CMK (cell line): ENCODE data around the genes EEF1AKMT3 and AVIL.

- RRBS: 2% methylated on average over 7 of the region's 63 CpGs
These were observed at the start of gene EEF1AKMT3 for GRCh38 chr12:57772354-57773176. Gene EEF1AKMT3, plus strand, starts transcription at chr12:57772614.

- RRBS: no CpG with 5 or more reads among the region's 8 CpGs
These were observed 14.1 kb downstream of the TSFM start for GRCh38 chr12:57796532-57797141.

- RRBS: no CpG with 5 or more reads among the region's 9 CpGs
These were observed at the start of gene AVIL for GRCh38 chr12:57818176-57819339. Gene AVIL, minus strand, starts transcription at chr12:57818734.

DNA sequence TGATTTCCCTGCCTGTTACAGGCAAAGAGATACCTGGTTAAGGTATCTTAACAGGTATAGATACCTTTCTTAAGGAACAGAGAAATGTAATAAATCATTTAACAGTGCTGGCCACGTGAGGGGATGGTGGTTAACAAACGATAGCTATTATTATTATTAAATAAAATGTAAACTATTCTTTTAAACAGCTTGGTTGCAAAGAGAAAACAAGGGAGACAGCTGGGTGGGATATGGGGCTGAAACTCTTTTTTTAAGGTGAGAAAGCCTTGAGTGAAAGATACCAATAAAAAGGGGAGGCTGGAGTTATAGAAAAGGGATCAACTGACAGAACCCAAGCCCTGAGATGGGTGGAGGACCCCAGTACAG lies 7.4 kb upstream of the AVIL start:
- RRBS: no CpG with 5 or more reads among the region's 2 CpGs

DNA sequence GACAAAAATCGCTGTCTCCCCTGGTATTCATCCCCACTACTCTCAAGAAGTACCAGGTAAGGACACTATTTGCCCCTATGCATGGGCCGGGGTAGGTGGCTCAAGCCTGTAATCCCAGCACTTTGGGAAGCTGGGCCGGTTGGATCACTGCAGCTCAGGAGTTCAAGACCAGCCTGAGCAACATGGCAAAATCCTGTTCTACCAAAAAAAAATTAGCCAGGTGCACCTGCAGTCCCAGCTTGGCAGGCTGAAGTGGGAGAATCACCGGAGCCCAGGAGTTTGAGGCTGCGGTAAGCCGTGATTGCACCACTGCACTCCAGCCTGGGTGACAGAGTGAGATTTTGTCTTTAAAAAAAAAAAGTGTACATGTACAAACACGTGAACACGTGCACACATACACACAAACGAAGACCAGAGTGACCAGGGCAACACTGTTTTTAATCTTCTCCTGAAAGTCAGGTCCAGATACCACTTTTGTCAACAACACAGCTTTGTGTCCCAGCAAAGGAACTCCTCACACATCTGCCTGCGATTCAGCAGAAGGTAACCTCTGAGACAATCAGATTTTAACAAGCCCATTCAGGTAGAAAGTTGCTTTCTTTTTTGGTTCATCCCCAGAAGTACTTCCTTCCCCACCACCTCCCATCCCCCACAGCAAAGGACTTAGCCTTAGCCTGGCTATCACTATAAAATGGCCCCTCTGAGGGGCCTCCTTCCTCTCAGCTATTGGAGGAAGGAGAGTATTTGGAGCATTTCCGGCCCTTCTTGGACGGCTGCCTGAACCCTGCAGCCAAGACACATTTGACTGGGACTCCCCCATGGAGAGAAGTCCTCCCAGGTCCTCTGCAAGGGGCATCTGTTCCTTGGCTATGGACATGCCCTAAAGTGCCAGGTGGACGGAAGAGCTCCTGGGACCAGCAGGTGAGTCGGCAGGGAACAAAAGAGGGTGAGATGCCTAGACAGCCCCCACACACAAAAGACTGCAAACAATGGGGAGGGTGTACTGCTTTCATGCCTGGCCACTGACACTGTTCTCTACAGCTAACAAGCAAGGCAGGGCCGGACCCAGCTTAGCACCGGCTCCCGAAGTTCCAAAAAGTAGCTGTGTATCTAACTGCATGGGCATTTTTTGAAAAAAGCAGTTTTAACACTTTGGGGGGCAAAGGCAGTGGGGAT lies 9.8 kb downstream of the CTDSP2 start:
- RRBS: no CpG with 5 or more reads among the region's 17 CpGs

DNA sequence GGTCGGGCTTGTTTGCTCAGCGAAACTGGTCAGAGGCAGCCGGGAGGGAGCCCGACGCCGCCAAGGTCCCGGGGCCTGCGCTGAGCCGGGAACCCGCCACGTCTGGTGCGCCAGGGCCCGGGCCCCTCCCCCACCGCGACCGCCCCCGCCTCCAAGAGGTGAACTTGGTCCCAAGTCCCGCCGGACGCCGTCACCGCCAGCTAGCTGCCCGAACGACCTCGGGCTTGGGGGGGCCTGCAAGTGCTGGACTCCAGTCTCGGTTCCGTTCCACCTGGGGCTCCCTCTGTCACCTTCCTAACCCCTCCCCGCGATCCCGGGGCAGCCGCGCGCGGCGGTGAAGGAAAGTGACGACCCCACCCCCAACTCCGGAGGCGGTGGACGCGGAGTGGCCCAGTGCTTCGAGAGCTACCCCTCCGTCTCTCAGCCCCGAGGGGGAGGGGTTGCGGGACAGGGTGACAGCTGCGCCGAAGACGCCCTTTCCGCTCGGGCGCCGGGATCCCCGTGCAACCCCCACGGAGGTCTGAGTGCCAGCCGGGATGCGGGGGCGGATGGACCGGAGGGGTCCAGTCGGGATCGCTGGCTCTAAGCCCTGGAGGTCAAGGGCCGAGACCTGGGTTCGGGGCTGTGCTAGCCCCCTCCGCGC lies 719 bp downstream of the CTDSP2 start:
- RRBS: 1% methylated on average over 24 of the region's 63 CpGs

- RRBS: 1% methylated on average over 4 of the region's 18 CpGs
These were observed 526 bp upstream of the CTDSP2 start for GRCh38 chr12:57847103-57847407.

DNA sequence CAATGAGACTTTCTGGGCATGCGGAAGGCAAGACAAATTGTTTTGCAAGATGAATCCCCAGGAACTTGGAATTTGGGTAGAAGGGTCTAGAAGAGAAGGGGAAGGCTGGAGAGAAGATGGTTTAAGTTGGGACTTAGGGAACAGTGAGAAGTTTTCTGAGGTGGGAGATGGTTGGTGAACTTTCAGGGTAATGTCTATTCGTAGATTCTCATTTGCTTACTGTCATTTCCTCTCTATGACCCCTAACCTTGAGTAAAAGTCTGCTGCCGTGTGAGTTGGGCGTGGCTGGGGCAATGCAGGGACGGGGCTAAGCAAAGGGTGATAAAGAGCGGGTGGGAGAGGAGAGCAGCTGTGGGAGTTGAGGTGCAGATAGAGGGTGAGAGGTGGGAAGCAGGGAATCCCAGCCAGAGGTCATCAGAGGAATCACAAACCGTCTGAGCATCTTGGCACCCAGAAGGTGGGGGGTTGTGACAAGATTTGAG lies 45.6 kb upstream of the CTDSP2 start:
- RRBS: no CpG with 5 or more reads among the region's 7 CpGs

DNA sequence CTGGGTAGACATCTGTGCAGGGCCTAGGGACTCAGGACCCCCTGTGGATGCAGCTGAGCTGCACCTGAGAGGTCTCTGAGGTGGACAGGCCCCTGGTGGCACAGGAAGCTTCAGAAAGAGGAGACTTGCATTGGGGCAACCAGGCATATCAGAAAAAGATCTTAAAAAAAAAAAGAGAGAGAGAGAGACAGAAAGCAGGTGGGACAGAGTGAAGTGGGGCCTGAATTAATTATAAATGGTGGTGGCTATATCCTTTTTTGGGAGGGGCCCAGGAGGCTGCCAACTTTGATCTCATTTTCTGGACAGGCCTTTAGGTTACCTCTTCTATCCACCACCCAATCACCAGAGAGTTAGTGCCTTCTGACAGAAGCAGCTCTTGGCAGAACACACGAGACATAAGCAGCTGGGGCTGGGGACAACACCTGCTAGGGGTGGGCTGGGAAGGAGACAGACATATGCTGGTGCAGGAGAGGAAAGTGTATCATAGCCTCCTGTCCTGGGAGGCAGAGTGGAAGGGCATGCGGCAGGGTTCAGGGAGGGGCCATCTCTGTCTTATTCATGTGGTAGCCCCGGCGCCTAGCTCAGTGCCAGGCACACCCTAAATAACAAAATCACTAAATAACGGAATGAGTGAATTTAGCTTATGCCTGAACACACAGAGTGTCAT lies 46.6 kb upstream of the ATP23 start:
- RRBS: no CpG with 5 or more reads among the region's 5 CpGs

- RRBS: no CpG with 5 or more reads among the region's 6 CpGs
These were observed 43.0 kb upstream of the ATP23 start for GRCh38 chr12:57898163-57898915.

DNA sequence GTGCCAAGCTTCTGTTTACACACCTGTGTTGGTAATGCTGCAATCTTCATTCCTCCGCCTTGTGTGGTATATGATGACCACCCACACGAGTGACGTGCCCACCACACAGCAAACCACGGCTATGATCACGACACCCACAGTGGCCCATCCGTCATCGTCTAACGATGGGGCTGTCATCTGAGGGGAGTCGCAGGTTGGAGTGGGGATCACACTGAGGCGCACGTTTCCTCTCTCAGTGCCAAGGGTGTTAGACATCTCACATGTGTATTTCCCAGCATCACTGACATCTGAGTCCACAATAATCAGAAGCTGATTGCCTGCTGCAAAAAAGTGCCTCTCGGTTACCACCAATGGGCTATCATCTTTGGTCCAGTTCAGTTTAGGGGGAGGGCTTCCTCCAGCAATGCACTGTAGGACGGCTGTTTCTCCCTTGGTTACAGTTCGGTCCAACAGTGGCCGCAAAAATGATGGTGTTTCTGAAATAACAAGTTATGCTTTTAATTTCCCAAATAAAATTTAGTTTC lies 42.9 kb downstream of the LRIG3 start:
- RRBS: no CpG with 5 or more reads among the region's 15 CpGs

- RRBS: no CpG with 5 or more reads among the region's 6 CpGs
These were observed 4.8 kb downstream of the LRIG3 start for GRCh38 chr12:58915286-58916168.

- RRBS: no CpG with 5 or more reads among the region's 11 CpGs
These were observed 212 bp upstream of the SLC16A7 start for GRCh38 chr12:59595667-59595966.

DNA sequence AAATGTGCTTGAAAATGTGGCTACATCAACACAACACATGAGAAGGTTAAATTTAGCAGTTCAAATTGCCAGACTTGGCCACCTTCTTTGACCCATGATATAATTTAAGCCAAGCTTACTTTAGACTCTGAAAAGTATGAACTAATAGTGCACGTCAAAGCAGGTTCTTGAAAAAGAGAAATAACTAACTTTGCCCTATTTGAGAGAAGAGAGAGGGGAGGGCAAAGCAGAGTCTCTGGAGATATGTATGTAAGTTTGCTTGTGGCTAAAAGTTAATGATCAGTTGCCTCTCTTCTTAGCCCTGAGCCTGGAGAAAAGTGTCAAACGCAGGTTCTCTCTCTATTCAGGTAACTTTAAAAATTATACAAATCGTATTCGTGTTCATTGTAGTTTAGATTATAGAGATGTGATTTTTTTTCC lies 68.8 kb downstream of the SLC16A7 start:
- RRBS: no CpG with 5 or more reads among the region's 4 CpGs

GRCh38 chr12:59717079-59717520 lies 121.3 kb downstream of the SLC16A7 start:
- RRBS: no CpG with 5 or more reads among the region's 2 CpGs

DNA sequence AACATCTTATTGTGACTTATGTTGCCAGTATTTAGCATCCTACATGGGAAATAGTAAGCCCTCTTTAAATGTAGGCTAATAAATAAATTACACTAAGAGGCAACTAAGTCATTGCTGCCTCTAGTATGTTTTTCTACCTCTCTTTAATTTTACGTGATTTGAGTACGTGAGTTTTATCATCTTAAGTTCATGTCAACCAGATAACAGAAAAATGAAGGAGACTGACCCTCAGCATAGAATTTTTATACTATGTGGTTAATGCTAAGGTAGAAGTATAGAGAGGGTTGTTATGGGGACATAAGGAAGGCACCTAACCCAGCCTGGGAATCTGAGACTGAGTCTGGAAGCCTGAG lies 21.3 kb downstream of the MON2 start:
- RRBS: no CpG with 5 or more reads among the region's 2 CpGs

DNA sequence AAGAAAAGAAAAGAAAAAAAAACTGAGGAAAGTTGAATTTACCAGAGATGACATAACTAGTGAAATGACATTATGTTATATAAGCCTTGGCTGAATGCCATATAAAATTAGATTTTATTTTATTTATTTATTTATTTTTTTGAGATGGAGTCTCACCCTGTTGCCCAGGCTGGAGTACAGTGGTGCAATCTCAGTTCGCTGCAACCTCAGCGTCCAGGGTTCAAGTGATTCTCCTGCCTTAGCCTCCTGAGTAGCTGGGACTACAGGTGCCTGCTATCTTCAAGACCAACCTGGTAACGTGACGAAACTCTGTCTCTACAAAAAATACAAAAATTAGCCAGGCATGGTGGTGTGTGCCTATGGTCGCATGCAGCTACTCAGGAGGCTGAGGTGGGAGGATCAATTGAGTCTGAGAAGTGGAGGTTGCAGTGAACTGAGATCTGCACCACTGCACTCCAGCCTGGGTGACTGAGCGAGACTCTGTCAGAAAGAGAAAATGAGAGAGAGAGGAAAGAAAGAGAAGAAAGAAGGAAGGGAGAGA lies 29.1 kb downstream of the SRGAP1 start:
- RRBS: no CpG with 5 or more reads among the region's 6 CpGs

GRCh38 chr12:63944832-63945361 lies 100.4 kb downstream of the SRGAP1 start:
- RRBS: no CpG with 5 or more reads among the region's 5 CpGs

GRCh38 chr12:64146702-64147880 lies 75.0 kb downstream of the KICS2 start:
- RRBS: no CpG with 5 or more reads among the region's 27 CpGs

GRCh38 chr12:64451004-64451662 lies 787 bp upstream of the TBK1 start:
- RRBS: no CpG with 5 or more reads among the region's 10 CpGs